ENCODE measurements around the gene MMD2.

GRCh38 chr7:4794268-4794512 is 18.8 kb downstream of the AP5Z1 start:
- RRBS, result no CpG with 5 or more reads among the region's 8 CpGs

GRCh38 chr7:4824336-4824943 is 37.4 kb downstream of the PAPOLB start:
- RRBS, result 74% methylated on average over 8 of the region's 17 CpGs

GRCh38 chr7:4837721-4838558 is 23.9 kb downstream of the PAPOLB start:
- RRBS, result 7% methylated on average over 7 of the region's 30 CpGs

DNA sequence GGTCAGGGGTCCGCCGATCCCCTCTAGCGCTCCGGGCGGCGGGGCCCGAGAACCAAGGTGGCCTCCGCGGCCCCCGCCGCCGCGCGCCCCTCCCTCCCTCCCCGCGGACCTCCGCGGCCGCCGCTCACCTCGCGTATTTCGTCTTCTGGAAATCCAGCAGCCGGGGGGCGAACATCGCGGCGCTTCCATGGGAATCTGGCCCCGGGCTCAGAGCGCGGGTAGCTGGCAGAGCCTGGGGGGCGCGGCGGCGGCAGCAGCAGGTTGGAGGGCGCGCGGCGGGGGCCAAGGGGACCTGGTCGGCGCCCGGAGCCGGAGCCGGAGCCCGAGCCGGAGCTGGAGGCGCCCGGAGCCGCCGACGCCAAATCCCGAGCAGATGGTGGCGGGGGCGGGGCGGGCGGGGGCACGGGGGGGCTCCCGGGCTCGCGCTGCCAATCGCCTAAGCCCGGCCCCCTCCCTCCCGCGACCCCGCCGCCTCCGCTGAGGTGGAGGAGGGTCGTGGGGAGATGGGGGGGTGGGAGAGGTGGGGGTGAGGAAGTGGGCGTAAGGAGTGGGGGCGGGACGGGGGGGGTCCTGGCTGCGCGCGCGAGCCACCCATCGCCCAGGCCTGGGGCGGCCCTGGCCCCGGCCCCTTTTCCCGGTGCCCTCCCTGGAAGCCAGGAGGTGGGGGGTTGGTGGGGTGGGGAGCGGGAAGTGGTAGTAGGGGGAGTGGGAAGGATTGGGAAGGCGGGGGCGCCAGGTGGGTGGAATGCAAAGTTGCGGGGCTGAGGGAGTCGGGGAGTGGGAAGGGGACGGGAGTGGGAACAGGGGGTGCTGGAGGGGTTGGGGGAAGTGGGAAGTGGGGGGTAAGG is at the start of gene MMD2:
TSS of gene MMD2 (minus strand) at position 345 of the 848 bp plus-strand sequence.
- RRBS, result 1% methylated on average over 15 of the region's 85 CpGs

GRCh38 chr7:5121176-5121506 is 68.9 kb upstream of the WIPI2 start:
- RRBS, result no CpG with 5 or more reads among the region's 26 CpGs

GRCh38 chr7:5143062-5143624 is 46.9 kb upstream of the WIPI2 start:
- RRBS, result no CpG with 5 or more reads among the region's 15 CpGs

DNA sequence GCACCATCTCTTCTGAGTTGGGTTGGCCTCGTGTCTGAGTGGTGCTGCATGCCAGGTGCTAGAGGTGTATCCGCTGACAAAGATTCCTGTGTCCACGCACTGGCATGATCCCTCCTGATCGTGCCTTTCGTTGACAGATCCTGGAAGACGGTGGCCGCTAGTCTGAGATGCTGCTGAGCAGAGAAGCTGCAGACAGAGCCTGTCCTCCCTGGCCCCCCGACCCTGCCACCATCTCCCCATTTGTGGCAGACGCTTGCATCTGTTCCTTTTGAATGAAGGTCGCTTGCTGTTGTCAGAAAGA is 22.9 kb downstream of the WIPI2 start:
- RRBS, result no CpG with 5 or more reads among the region's 10 CpGs

- RRBS, result no CpG with 5 or more reads among the region's 31 CpGs
Observed at GRCh38 chr7:5226866-5227578, 37.0 kb downstream of the WIPI2 start.

- RRBS, result no CpG with 5 or more reads among the region's 45 CpGs
Observed at GRCh38 chr7:5232283-5233510, 42.7 kb downstream of the WIPI2 start.

DNA sequence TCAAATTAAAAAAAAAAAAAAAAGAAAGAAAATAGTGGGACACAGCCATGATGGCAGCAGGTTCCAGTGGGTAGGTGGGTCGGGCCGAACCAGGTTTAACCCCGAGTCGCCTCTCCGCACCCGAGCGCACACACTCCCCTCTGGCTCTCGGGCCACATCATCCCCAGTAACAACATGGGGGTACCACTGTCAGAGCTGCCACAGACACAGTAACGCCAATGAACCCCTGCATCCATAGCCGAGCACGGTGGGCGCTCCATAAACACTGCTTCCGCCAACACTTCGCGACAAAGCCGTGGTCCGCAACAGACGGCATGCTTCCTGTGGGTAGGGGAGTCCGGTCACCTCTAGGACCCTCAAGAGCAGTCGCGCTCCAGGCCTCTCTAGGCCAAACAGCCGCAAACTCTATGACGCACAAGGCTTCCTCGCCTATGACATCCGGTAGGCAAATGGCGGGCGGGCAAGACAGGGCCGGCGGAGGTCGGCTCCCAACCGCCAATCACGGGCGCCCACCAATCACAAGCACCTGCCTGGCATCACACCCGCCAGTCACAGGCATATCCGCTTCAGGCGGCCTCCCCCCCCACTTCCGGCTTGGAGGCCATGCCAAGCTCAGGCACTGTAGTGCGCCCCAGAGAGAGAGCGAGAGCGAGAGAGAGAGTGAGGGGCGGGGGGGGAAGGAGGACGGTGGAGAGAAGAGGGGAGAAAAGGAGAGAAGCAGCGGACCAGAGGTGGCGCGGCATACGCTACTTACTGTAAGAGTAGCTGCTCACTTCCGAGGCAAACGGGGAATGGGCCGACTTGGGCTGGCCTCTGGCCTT is 67.3 kb downstream of the TNRC18 start:
- RRBS, result no CpG with 5 or more reads among the region's 49 CpGs

GRCh38 chr7:5425240-5425522 is 1.5 kb upstream of the TNRC18 start:
- RRBS, result 4% methylated on average over 3 of the region's 15 CpGs

DNA sequence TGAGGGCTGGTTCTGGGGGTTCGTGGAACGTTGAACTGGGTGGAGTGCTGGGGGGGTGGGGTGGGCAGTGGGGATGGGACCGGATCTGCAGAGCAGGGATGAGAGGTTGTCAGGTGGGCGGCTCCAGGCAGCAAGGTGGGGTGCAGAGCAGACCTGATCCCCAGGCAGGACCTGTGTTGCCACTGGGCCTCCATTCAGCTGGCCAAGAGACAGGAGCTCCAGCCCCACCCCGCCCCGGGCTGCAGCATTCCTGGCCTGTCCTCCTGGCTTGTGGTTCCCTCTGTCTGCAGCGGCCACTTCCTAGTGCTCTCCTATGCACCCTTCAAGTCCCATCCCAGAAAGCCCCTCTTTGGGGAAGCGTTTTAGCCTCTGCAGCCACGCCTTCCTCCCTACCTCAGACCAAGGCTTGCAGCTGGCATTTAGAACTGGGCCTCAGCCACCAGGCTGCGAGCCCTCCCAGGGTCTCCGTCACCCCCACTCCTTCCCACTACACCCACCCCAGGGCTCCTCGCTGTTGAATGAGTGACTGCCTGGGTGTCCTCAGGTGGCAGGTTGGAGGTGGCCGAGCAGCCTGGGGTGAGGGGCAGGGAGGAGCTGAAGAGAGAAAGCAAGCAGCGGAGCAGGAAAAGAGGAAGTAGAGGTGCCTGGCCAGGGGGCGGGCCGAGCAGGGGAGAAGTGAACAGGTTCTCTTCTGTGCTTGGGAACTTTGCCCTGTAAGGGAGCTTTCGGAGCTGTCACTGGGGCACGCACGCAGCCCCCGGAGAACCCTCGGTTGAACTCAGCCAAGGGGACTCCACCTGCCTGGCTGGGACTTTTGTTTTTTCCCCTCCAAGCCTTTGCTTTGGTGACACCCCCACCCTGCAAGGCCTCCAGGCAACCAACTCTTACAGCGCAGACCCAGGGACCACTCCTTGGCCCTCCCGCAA is 2.3 kb upstream of the ACTB start:
- RRBS, result no CpG with 5 or more reads among the region's 23 CpGs

DNA sequence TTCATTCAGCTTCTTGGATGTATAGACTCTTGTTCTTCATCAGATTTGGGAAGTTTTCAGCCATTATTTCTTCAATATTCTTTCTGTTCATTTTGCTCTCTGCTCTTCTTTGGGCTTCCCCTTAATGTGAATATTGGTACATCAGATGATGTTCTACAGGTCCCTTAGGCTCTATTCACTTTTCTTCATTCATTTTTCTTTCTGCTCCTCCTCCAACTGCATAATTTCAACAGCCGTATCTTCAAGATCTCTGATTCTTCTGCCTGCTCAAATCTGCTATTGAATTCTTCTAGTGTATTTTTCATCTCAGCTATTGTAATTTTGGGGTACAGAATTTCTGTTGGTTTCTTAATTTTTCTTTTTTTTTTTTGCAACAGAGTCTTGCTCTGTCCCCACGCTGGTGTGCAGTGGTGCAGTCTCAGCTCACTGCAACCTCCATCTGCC is 52.6 kb downstream of the FSCN1 start:
- RRBS, result no CpG with 5 or more reads among the region's 2 CpGs

GRCh38 chr7:5701292-5701687 is 80.2 kb downstream of the RNF216 start:
- RRBS, result no CpG with 5 or more reads among the region's 7 CpGs

DNA sequence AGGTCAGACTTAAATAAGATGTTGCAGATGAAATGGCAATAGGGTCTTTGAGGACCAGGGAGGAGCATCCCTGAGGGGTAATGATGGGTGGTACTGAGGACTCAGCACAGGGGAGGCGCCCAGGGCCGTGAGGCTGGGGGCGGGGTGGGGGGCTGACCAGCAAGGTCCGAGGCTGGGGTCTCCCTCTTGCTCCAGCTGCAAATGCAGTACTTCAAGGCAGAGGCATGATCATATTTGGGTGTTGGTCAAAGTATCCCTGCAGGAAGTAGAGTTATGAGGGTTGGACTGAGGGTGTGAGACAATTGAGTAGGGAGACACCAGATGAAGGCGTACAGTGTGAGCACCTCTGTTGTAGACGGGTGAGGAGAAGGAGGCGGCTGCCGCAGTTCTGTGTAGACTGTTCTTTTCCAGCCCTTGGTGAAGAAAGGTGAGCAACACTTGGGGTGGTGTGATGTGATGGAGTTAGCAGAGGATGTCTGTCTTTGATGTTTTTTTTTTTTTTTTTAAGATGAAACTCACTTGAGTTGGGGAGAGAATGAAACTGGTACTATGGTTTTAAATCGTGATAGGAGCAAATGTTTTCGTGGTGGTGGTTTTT is 42.7 kb upstream of the RNF216 start:
- RRBS, result no CpG with 5 or more reads among the region's 10 CpGs

GRCh38 chr7:6045839-6046265 is 13.1 kb downstream of the EIF2AK1 start:
- RRBS, result no CpG with 5 or more reads among the region's 3 CpGs

DNA sequence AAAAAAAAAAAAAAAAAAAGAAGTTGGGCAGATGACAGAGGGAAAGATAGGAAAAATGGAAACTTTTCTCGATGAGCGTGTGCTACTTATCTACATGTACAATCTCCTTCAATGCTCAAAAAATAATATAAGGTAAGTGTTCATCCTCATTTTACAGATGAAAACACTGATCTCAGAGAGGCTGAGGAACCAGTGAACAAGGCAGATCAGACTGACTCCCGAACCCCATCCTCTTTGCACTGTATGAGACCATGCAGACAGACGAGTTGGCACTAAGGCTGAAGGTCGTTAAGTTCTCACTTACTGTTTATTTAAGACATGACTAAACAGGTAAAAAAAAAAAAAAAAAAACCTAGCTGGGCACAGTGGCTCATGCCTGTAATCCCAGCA is 3.6 kb downstream of the EIF2AK1 start:
- RRBS, result no CpG with 5 or more reads among the region's 5 CpGs

- RRBS, result no CpG with 5 or more reads among the region's 7 CpGs
Observed at GRCh38 chr7:6243051-6243770, 29.2 kb downstream of the CYTH3 start.

GRCh38 chr7:6269542-6269790 is 3.0 kb downstream of the CYTH3 start:
- RRBS, result no CpG with 5 or more reads among the region's 4 CpGs

GRCh38 chr7:6395677-6396633 is 21.6 kb downstream of the RAC1 start:
- RRBS, result 49% methylated on average over 2 of the region's 30 CpGs

All from amniotic epithelial cell (primary cell).